Umbilical cord (tissue), 2 donors: ENCODE data around the gene CLEC2D.

GRCh38 chr12:9669421-9669898 lies at the start of gene CLEC2D:
CLEC2D (plus strand) TSS chr12:9669713.
- RAMPAGE, long total RNA, result no peak

- RAMPAGE, long total RNA, result no peak
These were observed 2.4 kb downstream of the CLEC2D start for GRCh38 chr12:9671986-9672225.

DNA sequence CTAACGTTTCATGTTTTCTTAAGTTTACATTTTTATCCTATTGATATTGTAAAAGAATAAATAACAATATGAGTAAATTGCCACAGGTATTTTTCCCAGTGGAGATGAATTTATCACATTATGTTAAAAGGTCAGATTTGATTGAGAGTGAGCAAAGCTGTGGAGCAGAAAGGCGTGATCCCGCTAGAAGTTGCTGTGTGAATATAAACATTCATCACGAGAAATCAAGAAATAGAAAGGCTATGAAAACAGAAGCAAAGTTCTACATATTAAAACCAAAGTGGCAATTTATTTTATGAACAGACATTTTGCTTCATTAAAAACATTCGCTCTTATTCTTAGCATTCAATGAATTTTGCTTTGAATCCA lies 28.2 kb downstream of the CD69 start:
- RAMPAGE, long total RNA, result no peak

GRCh38 chr12:9754171-9754768 lies 6.4 kb downstream of the CD69 start:
- RAMPAGE, long total RNA, result no peak

DNA sequence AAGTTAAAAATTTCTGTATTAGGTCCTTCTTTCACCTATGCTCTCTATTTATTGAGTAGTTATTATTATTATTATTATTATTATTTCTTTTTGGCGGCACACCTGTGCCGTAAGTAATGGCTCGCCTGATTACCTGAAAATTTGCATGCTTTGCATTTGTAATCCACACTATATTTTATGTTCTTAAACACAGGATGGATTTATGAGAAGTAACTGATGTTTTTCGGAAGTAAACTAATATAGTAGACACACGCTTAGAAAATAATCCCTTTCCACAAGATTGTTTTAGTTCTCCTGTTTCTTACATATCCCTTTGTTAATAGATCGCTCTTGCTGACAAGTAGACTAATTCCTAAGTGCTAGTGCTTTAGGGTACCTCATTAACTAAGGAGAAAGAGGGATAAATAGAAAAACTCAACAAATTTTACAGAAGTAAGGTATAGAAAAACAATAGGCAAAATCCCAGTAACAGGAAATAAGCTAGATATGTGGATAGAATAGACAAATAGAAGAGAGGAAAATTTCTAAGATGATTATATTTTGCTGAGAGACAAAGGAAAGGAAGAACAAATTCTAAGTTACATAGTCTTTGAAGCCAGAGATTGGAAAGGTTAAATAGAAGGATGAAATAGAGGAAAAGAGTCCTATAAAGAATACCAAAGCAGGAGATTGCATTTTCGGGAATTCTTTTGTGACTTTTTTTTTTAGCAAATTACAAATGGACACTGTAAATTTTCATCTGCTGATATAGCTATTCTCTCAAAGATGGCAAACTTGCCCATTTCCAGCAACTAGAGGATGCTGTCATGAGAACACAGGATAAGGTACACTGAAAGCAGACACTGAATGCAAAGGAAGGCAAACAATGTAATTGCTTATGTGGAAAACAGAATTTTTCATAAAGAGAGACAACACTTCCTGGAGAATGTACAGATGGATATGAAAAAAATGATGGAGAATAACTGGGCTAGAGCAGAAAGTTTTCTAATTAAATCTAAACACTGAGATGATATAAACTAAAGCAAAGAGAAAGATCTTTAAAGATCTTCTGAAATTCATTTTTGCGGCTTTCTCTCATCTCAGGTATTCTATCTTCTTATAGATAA lies 922 bp downstream of the CD69 start:
- RAMPAGE, long total RNA, result no peak

- RAMPAGE, long total RNA, result no peak
These were observed 2.9 kb upstream of the CLEC9A start for GRCh38 chr12:10027491-10028068.

DNA sequence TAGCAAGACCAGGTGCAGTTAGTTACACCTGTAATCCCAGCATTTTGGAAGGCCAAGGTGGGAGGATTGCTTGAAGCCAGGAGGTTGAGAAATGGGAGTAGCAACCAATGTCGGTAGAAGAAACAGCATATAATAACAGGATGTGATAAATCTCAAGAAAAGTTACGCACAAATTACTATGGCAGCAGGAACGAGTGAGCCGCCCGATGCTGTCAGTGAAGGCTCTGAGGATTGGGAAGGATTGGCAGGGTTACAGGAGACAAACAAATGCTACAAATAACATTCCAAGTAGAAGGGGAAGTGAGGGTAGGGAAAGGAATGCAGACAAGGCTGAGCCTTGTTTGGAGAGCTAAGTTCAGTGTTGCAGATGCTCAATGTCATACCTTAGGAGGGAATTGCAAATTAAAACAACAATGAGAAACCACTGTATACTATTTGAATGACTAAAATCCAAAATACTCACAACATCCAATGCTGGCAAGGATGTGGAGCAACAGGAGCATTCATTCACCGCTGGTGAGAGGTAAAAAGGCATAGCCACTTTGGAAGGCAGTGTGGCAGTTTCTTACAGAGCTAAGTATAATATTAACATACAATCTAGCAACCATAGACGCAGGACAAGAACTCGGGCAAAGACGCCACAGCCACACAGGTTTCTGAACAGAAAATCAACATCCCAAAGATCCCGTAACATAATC lies 1.3 kb downstream of the CLEC9A start:
- RAMPAGE, long total RNA, result no peak

- RAMPAGE, long total RNA, result no peak
These were observed 8.7 kb downstream of the CLEC7A start for GRCh38 chr12:10121198-10121815.

GRCh38 chr12:10215463-10215873 lies 2.8 kb downstream of the GABARAPL1 start:
- RAMPAGE, long total RNA, result no peak

- RAMPAGE, long total RNA, result no peak
These were observed 13.3 kb downstream of the GABARAPL1 start for GRCh38 chr12:10225806-10226499.

DNA sequence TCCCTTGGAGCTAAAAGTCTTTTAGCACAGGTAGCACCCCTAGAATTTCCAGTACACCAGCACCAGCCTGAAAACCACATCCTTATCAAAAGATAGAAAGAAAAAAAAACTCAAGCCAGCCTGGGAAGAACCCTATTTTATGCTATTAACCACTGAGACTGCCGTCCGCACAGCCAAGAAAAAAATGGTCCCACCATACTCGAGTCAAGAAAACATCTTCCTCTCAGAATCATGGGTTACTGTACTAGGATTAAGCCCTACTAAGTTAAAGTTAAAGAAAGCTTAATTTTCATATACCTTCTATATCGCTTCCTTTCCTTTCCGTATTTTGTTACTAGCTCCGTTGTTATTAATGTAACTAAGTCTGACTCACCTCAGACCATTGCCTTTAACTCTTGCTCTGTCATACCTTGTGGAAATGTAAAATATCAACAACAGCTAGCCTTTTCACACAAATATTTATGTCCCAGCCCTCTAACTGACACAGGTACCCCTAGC lies 20.0 kb downstream of the KLRK1 start:
- RAMPAGE, long total RNA, result no peak

- RAMPAGE, long total RNA, result no peak
These were observed 8.1 kb upstream of the EIF2S3B start for GRCh38 chr12:10497603-10497990.

DNA sequence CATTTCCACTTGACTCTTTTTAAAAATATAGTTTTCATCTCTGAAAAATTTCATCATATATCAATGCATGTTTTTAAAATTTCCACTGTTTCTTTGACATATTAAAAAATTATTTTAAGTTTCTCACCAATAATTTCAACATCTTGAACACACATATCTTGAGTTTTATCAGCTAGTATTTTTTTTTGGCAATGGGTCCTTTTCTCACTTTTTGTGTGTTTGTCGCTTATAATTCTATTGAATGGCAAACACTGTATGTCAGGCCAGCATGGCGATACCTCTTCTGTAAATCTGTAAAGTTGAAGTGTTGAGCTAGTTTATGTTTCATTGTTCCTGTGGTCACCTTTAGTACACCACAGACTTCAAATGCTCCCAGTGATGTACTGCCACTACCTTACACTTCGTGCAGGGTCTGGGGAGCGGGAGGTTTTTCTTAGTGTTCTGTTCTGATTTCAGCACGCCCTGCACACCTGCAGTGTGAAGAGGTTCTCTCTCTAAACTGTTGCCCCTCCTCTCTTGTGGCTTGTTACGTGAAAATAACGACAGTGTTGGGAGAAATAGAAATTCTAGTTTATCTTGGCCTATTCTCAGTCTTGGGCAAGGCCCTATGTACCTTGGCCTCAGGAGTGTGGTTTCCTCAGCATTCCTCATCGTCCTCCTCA lies 48.4 kb downstream of the EIF2S3B start:
- RAMPAGE, long total RNA, result no peak

DNA sequence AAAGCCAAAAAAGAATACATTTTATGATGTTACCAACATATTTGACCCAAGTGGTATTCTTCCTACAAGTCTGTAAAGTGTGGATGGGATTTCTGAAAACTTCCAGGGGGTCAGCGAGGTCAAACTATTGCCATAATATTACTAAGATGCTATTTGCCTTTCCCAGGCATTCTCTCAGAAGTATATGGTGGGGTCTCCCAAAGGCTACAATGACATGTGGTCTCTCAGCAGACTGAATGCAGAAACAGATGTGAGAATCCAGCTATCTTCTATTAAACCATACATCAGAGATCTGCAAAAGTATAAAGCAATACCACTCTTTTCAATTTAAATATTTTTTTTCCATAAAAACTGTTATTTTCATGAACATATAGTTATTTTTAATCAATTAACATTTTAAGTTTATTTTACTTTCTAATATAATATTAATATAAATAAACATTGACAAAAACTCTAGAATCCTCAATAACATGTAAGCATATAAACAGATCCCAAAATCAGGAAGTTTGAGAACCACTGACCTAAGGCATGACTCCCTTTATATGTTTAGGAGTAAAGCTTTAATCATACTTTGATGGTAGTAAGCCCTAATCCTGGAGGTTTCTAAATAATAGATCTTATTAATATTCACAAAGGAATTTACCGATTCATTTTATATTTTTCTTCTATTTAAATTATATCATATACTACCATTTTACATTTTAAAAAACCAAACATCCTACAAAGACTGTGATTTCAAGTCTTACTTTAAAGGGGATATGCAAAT lies 12.4 kb downstream of the YBX3 start:
- RAMPAGE, long total RNA, result no peak

DNA sequence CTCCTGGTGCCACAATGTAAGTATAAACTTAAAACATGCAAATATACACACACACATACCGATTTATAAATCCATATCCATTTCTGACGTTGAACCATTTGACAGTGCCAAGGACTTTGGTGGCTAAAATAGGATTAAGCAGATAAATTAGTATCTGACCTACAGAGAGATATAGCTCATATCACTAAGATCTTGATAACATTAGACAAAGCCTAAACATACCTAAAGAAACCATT lies 4.2 kb downstream of the YBX3 start:
- RAMPAGE, long total RNA, result no peak

DNA sequence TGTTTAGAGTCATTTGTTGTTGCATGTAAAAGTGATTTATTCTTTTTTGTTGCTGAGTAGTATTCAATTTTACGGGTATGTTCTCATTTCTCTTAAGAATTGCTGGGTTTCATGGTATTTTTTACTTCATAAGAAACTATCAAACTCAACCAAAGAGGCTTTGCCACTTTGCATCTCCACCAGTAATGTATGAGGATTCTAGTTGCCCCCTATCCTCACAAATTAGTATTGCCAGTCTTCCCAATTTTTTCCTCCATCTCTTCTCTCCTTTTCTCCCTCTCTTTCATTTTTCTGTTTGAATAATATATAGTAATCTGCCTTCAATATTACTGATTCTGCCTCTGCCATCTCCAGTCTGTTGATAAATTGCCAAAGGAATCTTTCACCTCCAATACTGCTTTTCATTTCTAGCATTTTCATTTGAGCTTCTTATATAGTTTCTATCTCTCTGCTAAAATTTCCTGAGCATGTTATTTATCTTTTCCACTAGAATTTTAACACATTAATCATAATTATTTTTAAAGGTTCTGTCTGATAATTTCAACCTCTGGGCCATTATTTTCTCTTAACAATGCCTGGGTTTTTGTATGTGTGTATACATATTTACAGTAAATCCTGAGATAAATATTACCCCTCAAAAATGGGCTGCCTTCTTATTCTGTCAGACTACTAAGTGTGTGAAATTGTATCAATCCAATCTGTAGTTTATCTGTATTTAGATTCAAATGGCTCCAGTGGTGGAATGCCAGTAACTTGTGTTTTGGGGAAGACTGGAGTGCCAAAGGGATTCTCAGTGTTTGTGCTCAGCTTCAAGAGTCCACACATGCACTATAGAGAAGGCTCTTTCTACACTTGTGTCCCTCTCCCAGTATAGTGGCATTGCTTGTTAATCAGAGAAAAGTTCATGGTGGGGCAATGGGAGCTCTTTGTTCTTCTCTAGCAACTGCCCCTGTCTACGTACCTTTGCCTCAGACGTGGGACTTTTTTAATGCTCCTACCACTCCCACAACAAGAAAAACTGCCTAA lies 5.6 kb upstream of the SMIM10L1 start:
- RAMPAGE, long total RNA, result no peak

DNA sequence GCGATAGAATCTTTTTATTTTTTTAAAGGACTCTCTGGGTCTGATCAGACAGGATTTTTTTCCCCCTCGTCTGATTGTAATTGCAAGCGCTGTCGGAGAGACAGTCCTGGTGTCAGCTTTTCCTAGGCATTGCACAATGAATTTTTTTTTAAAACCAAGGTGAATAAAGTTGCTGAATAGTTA lies 1.0 kb downstream of the ETV6 start:
- RAMPAGE, long total RNA, result no peak

GRCh38 chr12:11653177-11654058 lies 3.9 kb downstream of the ETV6 start:
- RAMPAGE, long total RNA, result no peak

DNA sequence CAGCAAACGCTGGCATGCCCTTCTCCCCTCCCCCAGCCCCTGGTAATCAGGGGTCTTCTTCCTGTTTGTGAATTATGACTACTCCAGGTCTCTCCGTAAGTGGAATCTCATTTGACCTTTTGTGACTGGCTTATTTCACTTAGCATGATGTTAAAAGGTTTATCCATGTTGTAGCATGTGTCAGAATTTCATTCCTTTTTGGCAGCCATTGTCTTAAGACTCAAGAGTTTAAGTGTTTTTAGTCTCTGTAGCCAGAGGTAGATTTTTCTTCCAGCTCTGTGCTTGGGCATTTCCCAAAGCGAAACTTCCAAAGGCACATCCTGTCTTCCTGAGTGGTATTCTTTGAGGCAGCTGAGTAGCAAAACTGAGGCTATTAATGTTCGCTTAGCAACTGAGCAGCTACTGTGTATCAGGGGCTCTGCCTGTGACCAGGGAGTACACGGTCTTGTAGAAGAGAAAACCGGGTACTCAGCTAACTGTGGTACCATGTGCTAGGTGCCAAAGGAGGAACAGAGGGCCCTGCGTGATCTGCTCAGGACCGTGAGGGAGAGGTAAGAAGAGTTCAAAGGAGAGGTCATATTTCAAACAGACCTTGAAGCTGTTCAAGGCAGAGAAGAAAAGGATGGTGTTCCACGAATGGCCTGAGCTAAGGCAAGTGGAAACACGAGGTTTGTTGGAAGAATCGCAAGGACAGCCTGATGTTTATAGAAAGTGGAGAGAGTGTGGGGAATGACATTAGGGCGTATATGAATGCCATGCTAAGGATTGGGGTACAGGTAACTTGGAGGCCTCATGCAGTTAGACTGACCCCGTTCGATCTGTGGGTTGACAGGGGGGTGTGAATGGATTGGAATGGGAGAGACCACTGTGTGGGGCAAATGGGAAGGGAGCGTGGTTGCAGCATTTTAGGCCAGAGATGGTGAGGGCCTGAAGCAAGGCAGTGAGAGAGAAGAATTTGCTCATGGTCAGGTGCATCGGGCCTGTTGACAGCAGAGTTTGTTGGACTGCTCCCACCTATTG lies 52.1 kb downstream of the ETV6 start:
- RAMPAGE, long total RNA, result no peak

DNA sequence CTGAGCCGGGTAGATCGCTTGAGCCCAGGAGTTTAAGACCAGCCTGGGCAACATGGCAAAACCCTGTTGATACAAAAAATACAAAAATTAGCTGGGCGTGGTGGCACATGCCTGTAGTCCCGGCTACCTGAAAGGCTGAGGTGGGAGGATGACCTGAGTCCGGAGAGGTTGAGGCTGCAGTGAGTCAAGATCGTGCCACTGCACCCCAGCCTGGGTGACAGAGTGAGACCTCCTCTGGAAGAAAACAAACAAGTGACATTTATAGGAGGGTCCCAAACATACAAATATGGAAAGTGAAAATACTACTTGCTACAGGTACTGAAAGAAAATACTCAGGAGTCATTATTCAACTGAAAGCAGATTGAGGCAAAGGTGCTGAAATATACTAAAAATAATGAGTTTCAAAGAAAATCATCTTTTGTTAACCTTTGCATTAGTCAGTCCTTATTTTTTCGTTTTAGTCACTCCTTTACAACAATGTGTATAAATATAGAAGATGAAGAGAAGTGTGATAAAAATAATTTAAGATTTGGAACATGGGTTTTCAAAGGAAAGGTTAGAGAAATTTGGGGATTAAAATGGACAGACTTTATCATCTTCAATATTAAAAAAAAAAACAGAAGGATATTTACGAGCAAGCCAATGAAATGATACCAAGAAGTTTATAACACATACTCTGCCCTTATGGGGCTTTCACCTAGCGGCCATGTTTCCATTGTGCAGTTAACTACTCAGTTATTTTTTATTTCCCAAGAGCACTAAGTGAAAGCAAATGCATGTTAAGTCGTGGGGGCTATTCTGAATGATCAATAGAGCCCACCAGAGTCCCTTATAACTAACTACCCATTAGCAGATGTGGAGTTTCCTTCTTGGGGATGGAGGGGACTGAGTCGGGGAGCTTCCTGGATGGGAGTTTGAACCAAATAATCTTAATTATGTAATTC lies 53.7 kb downstream of the ETV6 start:
- RAMPAGE, long total RNA, result no peak